H7 (cell line): ENCODE results near the genes PSG5 and CD177.

DNA sequence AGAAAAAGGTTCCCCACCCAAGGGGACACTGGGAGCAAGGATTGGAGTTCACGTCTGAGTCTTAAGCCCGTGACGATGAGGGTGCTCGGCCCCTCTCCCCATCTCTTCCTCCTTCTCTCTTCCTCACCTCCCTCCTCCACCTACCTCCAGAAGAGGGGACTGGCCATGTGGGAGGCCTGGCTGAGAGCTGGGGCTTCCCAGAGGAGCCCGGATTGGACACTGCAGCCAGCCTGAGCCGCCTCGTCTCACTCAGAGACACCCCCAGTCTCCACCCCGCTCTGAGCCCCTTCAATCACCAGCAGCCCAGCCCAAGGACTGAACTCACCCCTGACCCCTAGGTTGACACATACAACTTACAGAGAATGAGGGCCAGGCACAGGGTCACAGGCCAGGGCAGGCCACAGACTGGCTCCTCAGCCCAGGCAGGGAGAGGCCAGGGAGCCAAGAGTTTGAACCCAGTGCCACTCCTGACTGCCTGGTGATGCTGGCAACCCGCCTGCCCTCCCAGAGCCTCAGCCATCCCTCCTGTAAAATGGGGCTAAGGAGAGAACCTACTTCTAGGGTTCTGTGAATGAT lies 908 bp downstream of the CD79A start:
- RAMPAGE, long total RNA = no peak

- RAMPAGE, long total RNA = no peak
Measured at GRCh38 chr19:41990750-41991353, 3.2 kb downstream of the ATP1A3 start.

DNA sequence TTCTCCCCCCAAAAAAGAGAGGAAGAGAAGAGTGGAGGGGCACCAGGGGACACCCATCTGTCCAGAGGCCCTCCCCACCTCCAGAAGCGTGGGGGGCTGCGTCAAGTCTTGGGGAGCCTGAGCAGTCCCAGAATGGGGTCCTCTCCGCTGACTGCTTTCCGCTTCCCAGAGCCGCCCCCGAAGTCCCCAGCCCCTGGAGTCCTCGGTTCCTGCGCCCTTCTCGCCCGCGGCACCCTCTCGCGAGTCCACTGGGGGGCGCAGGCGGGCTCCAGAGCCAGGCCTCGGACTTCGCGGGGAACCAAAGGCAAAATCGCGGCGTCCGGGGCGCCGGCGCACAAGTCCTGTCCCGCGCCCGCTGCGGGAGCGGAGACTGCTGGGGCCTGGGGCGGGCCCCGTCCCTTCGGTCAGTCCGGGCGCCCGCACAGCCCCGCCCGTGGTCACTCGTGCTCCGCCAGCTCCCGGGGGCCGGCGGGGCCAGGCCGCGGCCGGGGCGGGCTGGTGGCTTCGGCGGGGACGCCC lies 4.5 kb upstream of the ATP1A3 start:
- RAMPAGE, long total RNA = no peak

DNA sequence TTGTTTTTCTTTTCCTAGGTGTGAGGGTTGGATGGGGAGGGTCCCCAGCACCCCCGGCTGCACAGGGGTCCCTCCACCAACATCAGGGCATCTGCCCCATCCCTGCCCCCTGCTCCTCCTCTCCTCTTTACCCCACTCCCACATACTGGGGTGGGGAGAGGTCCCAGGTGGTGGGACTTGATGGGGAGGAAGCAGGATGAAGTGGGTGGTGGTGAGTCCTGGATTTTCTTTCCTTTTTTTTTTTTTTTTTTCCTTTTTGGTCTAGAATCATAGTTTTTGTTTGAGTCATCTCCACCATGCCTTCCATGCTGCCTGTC lies 12.3 kb downstream of the ZNF574 start:
- RAMPAGE, long total RNA = no peak

- RAMPAGE, long total RNA = no peak
Measured at GRCh38 chr19:42096216-42096678, 20.3 kb downstream of the ZNF574 start.

- RAMPAGE, long total RNA = no peak
Measured at GRCh38 chr19:42179434-42179633, 38.1 kb downstream of the DEDD2 start.

- RAMPAGE, long total RNA = no peak
Measured at GRCh38 chr19:42212917-42213285, 4.6 kb downstream of the DEDD2 start.

DNA sequence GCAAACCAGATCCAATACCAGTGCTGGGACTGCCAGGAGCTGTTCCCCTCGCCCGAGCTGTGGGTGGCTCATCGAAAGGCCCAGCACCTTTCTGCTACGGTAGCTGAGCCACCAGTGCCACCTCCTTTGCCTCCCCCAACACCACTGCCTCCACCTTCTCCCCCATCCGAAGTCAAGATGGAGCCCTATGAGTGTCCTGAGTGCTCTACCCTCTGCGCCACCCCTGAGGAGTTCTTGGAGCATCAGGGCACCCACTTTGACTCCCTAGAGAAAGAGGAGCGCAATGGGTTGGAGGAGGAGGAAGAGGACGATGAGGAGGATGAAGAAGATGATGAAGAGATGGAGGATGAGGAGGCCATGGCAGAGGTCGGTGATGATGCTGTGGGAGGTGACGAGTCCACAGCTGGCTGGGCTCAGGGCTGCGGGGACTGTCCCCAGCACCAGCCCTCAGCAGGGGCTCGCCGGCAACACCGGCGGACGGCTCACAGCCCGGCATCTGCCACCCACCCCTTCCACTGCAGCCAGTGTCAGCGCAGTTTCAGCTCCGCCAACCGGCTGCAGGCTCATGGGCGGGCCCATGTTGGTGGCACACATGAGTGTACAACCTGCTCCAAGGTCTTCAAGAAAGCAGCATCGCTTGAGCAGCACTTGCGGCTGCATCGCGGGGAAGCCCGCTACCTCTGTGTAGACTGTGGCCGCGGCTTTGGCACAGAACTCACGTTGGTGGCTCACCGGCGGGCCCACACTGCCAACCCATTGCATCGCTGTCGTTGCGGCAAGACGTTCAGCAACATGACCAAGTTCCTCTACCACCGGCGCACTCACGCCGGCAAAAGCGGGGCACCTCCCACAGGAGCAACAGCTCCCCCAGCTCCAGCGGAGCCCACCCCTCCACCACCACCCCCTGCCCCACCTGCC lies 5.0 kb downstream of the ZNF526 start:
- RAMPAGE, long total RNA = no peak

DNA sequence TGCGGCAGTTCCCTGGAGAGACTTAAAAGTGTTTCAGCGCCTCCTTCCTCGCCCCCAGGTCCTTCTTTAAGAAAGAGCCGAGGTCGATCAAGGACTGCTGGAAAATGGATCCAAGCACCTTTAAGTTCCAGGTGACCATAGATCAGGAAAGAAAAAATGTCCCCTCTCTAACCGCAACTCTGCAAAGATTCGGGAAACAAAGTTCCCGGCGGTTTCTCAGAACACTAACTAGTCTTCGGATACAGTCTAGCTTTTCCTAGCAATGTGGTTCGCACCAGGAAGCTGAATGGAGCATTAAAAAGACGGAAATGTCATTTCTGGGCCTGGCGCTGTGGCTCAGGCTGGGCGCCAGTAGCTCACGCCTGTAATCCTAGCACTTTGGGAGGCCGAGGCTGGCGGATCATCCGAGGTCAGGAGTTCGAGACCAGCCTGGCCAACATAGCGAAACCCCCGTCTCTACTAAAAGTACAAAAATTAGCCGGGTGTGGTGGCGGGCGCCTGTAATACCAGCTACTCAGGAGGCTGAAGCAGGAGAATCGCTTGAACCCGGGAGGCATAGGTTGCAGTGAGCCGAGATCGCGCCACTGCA lies 1.1 kb upstream of the GSK3A start:
- RAMPAGE, long total RNA = no peak

- RAMPAGE, long total RNA = no peak
Measured at GRCh38 chr19:42269373-42269994, 432 bp downstream of the CIC start.

GRCh38 chr19:42281704-42282395 lies 12.8 kb downstream of the CIC start:
- RAMPAGE, long total RNA = no peak

- RAMPAGE, long total RNA = no peak
Measured at GRCh38 chr19:42363559-42363986, 26.5 kb downstream of the CNFN start.

DNA sequence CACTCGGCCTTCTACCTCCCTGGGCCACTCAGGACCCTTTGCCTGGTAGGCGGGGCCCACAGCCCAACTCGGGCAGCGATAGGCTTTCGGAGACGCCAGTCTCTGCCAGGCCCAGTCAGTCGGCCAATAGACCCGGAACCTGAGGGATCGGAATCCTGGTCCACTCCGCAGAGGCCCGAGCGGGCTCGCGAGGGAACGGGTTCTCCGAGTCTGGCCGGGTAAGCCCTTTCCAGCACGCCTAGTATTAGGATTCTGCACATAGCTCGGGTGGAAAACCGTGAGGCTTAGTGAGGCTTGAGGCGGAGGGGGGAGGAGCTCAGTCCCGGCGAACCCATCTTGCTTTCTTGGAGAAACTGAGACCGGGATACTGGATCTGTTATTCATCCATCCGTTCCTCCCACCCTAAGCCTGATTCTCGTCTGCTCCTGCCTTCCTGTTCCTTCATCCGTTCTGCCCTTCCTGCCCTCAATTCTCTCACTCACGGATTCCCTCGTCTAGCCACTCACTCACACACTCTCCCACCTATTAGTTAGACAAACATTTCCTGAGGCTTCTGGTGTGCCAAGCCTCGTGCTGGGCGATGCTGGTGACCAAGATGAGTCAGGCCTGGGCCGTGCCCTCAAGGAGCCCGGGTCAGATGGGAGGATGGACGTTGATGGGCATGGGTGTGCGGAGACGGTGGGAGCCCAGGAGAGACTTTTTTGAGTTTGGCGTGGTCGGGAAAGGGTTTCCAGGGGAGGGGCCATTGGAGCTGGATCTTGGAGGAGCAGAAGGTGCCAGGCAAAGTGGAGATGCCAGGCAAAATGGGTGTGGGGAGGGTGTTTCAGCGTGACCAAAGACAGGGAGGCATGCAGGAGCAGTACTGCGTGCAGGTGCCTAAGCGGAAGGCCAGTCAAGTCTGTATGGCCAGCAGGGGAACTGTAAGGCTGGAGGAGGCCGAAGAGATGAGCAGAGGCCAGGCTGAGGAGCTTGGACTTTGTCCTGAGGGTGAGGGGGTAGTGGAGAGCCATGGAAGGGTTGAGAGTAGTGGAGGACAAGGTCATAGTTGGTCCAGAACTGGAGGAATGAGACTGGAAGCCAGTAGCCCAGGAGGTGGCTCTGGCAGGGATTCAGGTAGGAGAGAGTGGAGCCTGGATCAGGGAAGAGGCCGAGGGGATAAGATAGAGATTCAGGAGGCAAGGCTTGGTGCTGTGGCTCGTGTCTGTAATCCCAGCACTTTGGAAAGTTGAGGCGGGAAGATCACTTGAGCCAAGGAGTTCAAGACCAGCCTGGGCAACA lies 7.3 kb upstream of the CNFN start:
- RAMPAGE, long total RNA = start-site peak on the plus strand centred at position 159 of the sequence, 19 bp wide, 16 reads

GRCh38 chr19:42424814-42425151 lies 2.4 kb downstream of the LIPE start:
- RAMPAGE, long total RNA = no peak

DNA sequence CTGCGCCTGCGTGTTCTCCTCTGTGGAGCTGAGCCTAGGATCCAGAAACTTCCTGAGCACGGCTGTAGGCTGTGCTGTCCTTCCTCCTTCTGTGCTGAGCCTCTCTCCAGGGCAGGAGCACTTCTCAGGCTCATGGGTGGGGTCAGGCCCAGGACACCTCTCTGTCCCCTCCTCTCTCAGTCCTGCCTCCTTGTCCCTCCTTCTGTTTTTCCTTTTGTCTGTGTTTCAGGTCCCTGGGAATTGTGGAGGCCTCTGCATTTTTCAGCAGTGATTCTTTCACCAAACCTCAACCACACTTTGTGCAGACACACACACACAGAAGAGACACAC lies at the start of gene PSG5:
PSG5 (minus strand) TSS at position 126 of the 330 bp plus-strand sequence.
- RAMPAGE, long total RNA = no peak

- RAMPAGE, long total RNA = no peak
Measured at GRCh38 chr19:43353505-43354040, at the start of gene CD177. Gene CD177, plus strand, starts transcription at chr19:43353686.

DNA sequence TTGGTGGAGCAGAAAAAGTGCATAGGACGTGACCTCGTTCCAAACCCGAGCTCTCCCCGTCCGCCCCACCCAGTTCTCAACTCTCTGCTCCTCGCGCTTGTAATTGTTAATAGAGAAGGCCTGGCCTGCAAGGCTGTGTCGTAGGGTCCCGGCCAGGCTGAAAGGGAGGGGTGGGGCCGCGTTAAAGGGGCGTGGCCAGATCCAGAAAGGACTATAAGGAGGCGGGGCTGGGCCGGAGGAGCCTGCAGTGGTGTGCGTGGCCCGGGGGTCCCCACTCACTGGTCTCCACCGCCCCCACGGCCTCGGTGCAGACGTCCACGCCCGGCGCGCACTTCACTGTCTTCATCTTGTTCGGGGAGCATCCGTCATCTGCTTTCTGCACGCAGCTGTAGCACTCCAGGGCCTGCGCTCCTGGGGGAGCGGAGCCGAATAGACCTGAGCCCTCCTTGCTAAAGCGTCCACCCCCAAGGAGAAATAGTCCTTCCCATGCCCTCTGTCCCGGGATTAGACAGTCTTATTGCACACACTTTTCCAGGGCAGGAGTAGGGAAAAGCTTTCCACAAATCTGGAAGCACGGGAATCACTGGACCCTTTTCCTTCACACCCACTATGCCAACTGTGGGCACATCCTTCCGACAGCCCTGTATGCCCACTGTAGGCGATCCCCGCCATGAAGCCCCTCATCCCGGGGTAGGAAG lies 1.2 kb downstream of the LYPD3 start:
- RAMPAGE, long total RNA = no peak

- RAMPAGE, long total RNA = no peak
Measured at GRCh38 chr19:43525894-43526559, 974 bp downstream of the ETHE1 start.

- RAMPAGE, long total RNA = no peak
Measured at GRCh38 chr19:43532292-43533029, 527 bp upstream of the ZNF575 start.

GRCh38 chr19:43584129-43584540 lies 8.5 kb downstream of the PINLYP start:
- RAMPAGE, long total RNA = no peak